Diencephalon (tissue), 2 donors: ENCODE data around the genes LLGL1, SLC5A10, GRAPL, MFAP4 and SLC47A1.

DNA sequence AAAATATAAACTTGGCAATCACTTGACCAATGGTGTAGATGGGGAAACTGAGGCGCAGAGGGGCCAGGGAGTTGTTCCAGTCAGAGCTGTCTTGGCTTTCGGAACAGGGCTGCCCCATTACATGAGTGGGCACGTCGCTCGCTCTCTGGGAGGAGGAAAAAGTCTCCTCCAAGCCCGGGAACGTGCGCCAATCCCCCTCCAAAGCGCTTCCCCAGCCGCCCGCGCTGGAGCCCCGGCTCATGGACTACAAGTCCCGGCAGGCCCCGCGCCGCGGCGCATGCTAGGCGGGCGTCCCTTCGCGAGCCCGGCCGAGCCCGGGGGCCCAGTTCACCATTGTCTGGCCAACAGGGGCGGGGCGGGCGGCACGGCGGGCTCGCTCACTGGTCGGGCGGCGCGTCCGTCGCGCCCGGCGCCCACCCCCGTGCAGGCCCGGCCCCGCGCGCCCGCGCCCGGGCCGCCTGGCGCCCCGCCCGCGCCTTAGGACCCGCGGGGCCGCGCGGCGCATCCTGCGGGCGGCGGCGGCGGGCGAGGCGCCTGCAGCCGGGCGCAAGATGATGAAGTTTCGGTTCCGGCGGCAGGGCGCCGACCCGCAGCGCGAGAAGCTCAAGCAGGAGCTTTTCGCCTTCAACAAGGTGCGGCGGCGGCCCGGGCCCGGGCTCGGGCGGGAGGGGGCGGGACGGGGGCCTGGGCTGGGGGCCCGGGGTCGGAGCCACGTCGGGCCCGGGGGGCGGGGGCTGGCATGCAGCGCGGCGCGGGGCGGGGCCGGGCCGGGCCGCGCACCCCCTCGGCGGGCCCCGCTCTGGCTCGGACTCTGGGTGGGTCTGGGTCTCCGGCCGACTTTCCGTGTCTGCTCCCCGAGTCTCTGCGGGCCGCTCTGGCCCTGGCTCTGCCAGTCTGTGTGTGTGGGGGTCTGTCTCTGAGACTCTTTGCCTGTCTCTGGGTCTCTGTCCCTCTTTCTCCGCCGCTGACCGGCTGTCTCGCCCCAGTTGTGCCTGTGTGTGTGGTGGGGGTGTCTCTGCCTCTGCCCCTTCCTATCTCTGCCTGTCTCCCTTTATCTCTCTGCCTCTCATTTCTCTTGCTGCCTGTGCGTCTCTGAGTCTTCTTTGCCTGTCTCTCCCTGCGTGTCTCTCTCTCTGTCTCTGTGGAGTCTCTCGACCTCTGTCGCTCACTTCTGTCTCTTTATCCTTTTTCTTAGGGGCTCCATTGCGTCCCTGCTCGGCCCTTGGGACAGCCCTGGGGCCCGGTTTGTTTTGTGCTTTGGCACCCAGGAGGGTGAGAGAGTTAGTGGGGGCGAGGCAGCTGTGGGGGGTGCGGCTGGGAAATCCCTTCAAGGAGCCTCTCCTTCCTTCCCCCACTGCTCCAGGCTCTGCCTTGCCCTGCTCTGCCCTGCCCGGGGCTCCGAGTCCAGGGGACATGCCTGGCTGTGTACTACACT lies at the start of gene LLGL1:
LLGL1 (plus strand) TSS at position 504 of the 1,435 bp plus-strand sequence.
- RAMPAGE, long total RNA: no peak

DNA sequence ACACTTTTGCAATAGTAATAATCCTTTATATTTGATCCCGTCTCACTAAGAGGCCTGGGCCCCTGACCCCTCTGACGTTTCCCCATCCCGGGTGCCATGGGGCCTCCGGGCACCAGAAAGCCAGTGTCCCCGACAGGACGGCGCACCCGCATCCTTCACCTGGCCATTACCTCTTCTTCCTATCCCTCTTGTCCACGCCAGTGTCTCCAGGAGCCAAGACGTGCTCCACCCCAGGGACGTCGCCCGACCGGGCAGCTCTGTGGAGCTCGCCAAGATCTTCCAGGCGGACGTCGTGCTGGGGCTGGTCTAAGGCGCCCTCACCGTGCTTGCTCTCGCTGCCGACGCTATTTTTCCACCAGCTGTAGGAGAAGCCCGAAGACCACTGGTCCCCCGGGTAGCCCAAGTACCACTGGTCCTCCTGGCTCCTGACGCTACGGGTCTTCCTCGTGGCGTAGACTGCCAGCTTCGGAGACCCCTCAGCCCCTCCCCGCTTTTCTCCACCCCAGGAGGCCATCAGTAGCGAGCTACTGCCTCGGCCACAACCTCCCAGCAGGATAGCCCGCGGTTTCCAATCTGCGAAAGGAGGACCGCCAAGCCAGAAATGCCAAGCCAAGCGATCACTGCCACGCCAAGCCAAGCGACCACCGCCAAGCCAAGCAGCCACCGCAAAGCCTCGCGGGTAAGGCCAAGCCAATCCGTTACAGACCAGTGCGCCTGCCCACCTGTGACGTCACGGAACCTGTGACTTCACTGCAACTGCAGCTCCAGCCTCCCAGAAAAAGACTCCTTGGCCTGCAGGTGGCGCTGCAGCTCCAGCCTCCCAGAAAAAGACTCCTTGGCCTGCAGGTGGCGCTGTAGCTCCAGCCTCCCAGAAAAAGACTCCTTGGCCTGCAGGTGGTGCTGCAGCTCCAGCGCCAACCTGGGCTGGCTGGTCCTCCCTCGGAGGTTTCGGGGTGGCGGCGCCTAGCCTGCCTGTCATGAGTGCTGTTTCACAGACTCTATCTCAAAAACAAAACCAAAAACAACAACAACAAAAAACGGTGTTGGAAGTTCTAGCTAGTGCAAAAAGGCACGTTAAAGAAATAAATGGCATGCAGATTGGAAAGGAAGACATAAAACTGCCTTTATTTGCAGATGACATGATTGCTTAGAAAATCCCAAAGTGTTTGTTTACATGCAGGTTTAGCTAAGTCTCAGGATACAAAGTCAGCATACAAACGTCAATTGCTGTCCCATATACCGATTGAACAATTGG lies 18.8 kb downstream of the TBC1D28 start:
- RAMPAGE, long total RNA: start-site peak on the minus strand centred at position 653 of the sequence, 46 bp wide, 34 and 1,608 reads in 2 replicates

GRCh38 chr17:18950880-18951243 lies 1.1 kb upstream of the SLC5A10 start:
- RAMPAGE, long total RNA: no peak

DNA sequence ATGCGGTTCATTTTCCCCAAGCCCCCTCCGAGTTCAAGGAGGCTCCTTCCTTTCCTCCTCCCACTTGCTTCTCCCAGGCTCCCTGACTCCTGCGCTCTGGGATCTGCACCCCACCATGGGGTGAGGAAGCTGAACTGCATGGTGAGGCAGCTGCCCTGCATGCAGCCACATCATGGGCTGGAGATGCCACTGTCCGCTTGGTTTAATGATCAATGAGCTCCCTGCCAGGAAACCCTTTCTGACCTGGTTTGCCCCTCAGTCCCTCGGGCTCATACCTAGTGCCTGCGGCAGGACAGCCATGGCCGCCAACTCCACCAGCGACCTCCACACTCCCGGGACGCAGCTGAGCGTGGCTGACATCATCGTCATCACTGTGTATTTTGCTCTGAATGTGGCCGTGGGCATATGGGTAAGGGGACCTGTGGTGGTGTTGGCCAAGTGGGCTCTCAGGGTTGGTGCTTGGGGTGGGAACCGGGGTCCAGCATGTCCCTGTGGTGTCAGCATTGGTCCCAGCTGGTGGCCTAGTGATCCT lies at the start of gene SLC5A10:
SLC5A10 (plus strand) TSS at position 258 of the 532 bp plus-strand sequence.
- RAMPAGE, long total RNA: no peak

DNA sequence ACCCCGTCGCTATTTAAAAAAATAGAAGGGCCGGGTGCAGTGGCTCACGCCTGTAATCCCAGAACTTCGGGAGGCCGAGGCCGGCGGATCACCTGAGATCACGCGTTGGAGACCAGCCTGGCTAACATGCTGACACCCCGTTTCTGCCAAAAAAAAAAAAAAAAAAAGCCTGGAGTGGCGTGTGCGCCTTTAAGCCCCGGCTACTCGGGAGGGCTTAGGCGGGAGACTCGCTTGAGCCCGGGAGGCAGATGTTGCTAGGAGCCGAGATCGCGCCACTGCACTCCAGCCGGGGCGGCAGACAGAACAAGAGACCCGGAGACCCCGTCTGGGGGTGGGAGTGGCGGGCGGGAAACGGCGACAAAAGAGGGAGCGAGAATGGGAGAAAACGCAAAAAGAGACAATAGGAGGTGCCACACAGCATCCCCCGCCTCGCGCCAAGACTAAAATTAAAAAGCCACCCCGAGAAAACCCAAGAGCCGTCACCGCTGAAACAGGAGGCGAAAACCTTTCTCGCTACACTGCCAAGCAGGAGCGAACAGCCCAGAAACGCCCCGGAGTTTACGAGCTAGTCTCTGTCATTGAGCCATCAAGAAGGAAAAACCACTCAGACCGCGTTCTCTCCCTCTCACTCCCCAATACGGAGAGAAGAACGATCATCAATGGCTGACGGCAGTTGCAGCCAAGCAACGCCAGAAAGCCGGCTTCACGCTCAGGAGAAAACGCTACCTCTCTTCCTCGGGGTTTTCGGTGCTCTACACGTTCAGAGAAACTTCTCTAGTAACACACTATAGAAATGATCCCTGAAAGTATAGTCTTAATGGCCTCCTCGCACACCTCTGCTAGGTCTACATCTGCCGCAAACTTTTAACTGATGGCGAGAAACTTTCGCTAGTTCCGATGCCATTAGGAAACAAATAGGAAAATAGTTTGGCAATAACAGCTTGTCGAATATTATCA lies 16.8 kb upstream of the GRAP start:
- RAMPAGE, long total RNA: no peak

DNA sequence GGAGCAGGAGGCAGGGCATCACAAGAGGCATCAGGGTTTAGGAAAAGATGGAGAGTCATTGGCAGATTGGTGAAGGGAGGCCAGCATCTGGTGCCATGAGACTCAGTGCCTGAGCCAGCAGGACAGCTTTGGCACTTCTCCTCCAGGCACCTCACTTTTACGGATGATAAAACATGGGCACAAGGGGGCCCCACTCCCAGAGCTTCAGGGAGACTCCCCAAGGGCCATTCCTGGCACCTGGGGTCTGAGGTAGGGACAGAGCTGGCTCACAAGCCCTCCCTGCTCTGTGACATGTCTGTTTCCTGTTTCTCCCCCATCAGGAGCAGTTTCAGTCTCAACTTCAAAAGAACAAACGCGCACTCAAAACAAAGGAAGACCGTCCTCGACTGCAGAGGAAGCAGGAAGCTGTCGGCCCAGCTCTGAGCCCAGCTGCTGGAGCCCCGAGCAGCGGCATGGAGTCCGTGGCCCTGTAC lies at the start of gene GRAPL:
GRAPL (plus strand) TSS at position 422 of the 473 bp plus-strand sequence.
- RAMPAGE, long total RNA: no peak

- RAMPAGE, long total RNA: no peak
Measured at GRCh38 chr17:19302639-19303184, 59.8 kb downstream of the B9D1 start.

GRCh38 chr17:19337709-19338515 lies 24.6 kb downstream of the B9D1 start:
- RAMPAGE, long total RNA: no peak

- RAMPAGE, long total RNA: no peak
Measured at GRCh38 chr17:19387059-19387987, at the start of gene MFAP4. Gene MFAP4, minus strand, starts transcription at chr17:19387190.

GRCh38 chr17:19533530-19534039 lies at the start of gene SLC47A1:
Gene SLC47A1, plus strand, starts transcription at chr17:19533854.
- RAMPAGE, long total RNA: no peak

DNA sequence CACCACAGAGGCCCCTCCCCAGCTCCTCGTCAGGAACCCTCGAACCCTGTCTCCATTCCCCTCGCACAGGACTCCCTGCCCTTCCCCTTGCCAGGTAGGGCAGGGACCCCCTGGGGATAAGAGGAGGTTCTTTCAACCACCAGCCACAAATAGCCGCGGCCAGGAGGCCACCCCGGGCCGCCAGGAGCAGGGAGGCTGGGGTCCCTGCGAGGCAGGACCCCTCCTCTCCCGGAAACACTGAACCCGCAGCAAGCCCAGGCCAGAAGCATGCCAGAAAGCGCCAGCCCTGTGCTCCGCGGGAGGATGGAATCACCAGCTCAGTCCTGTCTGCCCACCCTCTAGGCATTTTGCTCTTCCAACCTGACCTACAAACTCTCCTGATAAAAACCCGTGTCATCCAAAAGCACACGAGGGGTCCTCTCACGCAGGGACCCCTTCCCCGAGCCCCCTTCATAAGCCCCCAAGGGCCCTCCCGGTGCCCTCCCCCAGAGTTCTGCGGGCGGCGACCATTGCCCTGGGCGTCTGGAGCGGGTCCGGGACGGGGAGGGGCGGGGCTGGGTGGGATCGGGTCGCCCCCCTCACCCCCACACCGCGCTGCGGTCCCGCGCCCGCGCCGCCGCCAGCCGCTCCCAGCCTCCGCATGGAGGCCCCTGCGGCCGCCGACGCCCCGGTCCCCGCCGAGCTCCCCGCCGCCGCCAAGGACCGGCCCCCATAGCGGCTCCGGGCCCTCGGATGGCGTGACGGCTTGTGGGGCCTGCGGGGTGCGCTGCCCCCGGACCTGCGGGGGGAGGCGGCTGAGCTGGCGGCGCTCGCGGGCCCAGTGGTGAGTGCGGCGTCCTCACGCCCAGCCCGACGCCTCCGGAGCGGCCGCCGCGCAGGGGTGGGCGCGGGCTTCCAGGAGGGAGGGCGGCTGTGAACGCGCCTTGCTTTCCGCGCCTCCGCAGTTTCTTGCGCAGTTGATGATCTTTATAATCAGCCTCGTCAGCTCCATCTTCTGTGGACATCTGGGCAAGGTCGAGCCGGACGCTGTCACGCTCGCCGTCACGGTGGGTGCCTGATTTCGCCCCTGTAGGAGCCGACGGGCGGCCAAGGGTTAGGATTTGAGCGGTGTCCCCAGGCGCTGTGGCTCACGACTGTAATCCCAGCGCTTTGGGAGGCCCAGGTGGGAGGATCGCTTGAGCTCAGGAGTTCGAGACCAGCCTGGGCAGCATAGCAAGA lies 46.0 kb downstream of the SLC47A1 start:
- RAMPAGE, long total RNA: no peak

DNA sequence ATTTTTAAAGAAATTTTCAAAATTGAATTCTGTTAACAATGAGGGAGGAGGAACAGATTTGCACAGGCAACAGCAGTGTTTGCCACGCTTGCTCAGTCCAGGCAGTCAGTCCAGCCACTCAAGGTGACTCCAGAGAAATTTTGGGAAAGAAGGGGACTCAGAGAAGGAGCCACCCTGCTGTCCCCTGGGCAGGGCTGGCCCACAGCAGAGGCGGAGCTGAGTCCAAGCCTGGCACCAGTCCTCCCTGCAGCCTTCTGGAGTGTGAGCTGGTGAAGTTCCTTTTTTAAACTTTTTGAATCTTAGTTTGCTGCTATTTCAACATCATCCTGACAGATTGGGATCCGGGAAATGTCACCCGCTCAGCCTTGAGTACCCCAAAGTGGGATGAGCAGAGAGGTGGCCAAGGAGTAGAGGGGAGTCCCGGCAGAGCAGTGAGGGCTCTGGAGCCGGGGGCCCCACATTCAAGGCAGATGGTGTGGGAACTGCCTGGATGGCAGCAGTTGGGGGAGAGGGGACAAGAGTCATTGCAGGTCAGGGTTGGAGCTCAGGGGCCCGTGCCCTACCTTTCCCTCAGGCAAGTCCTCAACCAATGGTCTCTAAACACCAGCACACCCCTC lies 14.6 kb upstream of the SLC47A2 start:
- RAMPAGE, long total RNA: no peak

GRCh38 chr17:19736089-19736788 lies 11.9 kb downstream of the ALDH3A1 start:
- RAMPAGE, long total RNA: no peak

- RAMPAGE, long total RNA: no peak
Measured at GRCh38 chr17:20010951-20011434, 1.8 kb downstream of the SPECC1 start.

GRCh38 chr17:20063385-20064638 lies 54.7 kb downstream of the SPECC1 start:
- RAMPAGE, long total RNA: no peak

- RAMPAGE, long total RNA: no peak
Measured at GRCh38 chr17:20086357-20087127, 77.4 kb downstream of the SPECC1 start.

GRCh38 chr17:20320452-20321653 lies 146.5 kb downstream of the LGALS9B start:
- RAMPAGE, long total RNA: no peak

DNA sequence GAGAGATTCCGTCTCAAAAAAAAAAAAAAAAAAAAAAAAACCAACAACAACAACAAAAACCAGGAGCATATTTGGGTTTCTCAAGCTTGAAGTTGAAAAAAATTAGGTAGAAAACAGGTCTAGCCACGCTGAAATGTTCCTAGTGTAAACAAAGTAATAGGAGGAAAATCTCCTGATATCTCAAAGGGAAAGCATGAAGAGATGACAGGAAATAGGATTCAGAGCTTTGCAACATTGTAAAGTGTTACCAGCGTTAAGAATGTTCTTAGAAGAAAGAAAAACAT lies 48.5 kb upstream of the CDRT15L2 start:
- RAMPAGE, long total RNA: no peak

GRCh38 chr17:20706828-20707368 lies 127.4 kb downstream of the CDRT15L2 start:
- RAMPAGE, long total RNA: no peak

GRCh38 chr17:20922350-20922792 lies 120.4 kb downstream of the USP22 start:
- RAMPAGE, long total RNA: no peak